T47D (cell line): Measurements from ENCODE around the genes ATG7 and MKRN2OS.

- RRBS = no CpG with 5 or more reads among the region's 12 CpGs
Measured at GRCh38 chr3:10702897-10703562, 113.0 kb upstream of the SLC6A11 start.

DNA sequence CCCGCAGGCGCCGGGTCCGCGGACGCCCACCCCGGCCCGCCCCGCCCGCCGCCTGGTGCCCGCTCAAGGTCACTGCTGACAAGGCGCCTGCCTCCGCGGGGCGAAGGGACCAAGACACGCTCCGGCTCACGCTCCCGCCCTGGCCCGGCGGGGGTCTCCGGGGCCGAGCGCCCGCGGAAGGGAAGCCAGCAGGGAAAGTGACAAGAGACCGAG lies 108.5 kb upstream of the SLC6A11 start:
- RRBS = 2% methylated on average over 20 of the region's 28 CpGs

DNA sequence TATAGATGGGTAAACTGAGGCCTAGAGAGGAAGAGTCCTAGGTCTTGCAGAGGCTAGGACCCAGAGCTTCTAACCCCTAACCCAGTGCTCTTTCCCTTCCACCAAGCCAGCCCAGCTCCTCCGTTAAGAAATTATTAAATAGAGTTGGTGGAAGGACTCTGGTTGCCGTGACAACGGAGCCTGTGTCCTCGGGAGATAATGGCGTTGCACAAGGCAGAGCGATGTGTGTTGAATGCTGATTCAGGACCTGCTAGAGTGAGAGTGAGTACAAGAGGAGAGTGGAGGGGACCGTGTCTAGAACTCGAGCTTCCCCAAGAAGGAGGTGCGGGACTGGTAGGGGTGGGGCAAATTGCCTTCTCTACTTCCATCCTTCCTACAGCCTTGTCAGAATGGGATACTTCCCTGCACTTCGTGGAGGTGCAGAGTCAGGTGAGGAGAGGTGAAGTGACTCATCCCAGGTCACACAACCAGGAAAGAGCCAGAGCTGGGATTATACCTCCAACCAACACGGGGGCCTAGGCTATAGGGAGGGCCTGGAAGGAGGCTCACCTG lies 8.6 kb downstream of the SLC6A1 start:
- RRBS = no CpG with 5 or more reads among the region's 11 CpGs

- RRBS = 15% methylated on average over 4 of the region's 41 CpGs
Measured at GRCh38 chr3:11037145-11038182, 44.9 kb downstream of the SLC6A1 start.

- RRBS = no CpG with 5 or more reads among the region's 3 CpGs
Measured at GRCh38 chr3:11145682-11146332, 8.5 kb upstream of the HRH1 start.

- RRBS = 1% methylated on average over 30 of the region's 54 CpGs
Measured at GRCh38 chr3:11271861-11272918, at the start of gene ATG7. Gene ATG7 (plus strand): TSS chr3:11272397.

DNA sequence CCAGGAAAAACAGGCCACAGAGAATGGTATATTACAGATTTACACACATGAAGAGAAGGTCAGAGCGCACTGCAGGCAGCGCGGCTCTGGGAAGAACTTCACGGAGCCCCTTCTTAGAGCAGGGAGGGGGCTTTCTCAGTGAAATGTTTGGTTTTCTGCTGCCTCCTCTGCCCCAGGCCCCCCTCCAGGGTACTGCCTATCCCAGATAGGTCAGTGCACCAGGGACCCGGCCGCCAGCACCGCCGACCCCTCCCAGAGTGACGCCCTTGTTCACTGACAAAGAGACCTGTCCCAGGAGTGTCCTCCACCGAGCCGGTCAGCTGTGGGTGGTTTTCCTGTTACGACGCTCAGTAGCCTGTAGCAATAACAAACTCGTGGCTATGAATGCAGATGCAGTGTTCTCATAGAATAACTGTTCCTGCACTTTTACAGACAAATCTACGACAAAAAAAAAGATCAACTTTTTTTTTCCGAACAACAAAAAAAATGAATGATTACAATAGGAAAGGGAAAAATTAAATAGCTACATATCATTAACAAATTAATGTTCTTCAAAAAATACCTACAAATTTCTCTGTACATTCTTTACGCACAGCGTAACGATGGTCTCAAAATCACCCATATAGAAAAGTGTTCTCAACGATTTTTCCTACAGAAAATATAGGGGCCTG lies 87.4 kb downstream of the VGLL4 start:
- RRBS = 88% methylated on average over 7 of the region's 20 CpGs

DNA sequence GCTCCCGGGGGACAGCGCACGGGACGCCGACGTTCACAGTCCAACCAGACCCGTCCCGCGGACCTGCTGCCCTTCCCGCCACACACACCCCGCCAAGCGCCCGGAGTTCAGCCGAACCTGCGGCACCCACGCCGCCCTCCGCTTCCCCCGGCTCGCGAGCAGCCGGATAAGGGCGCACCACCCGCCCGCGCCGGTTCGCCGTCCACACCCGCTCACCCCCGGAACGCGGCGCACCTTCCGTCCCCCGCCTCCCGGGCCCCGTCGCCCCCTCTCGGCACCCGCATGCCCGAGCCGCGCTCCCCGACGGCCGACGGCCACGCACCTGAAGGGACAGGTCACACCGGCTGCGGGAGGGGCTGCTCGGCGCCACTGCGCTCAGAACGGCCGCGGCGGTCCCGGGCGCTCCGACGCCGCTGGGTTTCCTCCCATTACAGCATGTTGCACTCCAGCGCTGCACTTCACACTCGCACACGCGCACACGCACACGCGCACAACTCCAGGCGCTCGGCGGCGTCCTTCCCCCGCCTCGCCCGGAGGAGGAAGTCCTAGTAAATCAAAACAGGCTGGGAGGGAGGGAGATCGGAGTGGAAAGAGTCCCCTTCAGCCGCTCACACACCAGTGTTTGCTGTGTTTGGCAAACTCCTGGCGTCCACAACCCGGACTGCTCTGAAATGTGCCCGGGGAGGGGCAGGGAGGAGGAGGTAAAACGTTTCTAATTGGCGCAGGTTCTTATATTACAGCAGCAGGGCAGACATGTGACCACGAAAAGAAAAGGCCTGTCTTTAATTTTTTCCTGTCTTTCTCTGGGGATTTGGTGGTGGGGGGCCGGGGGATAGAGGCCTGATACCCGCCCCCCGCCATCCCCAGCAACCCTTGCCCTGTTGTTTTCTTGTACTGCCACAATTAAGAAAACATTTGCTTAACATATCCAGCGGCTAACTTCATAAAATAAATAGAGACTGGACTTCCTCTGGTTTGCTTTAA lies 76.6 kb upstream of the VGLL4 start:
- RRBS = under 1% methylated on average over 37 of the region's 89 CpGs

DNA sequence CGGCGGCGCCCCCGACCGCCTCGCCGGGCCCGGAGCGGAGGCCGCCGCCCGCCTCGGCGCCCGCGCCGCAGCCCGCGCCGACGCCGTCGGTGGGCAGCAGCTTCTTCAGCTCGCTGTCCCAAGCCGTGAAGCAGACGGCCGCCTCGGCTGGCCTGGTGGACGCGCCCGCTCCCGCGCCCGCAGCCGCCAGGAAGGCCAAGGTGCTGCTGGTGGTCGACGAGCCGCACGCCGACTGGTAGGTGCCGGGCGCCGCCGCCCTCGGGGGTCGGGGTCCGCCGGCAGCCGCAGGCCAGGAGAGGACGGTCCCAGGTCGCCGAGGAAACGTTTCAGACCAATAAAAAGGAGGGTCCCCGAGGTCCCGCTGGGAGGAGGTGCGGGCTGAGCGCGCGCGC lies 502 bp downstream of the SYN2 start:
- RRBS = 13% methylated on average over 6 of the region's 60 CpGs

GRCh38 chr3:12154801-12155229 lies 3.9 kb downstream of the TIMP4 start:
- RRBS = no CpG with 5 or more reads among the region's 6 CpGs

DNA sequence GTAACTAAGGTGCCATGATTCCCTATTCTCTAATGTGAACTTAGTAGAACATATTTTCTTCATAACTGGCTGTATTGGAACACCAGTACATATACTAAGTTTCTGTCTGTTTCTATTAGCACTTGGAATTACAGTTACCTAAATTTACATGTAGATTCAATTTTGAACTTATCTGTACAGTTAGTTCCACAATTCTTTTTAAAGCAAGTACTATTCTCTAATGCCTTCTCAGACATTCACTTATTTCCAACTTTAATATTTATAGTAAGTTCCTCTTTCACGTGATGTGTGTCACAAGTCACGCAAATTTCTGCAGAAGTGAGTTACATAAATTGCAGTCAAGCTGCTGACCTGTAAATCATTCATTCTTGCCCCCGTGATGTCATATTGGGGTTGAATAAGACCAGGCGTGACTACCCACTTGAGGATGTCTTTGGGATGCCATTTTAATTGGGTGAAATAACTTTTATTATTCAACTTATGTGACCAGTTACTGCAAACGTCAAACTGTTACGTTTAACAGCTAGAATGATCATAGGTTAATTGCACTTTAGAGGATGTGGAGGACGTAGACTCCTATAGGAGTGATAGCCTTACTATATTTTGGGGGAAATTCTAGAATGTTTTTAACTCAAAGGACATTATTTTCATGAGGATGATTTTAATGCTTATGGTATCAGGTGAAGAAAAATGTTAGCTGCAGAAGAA lies 15.1 kb downstream of the PPARG start:
- RRBS = no CpG with 5 or more reads among the region's 7 CpGs

DNA sequence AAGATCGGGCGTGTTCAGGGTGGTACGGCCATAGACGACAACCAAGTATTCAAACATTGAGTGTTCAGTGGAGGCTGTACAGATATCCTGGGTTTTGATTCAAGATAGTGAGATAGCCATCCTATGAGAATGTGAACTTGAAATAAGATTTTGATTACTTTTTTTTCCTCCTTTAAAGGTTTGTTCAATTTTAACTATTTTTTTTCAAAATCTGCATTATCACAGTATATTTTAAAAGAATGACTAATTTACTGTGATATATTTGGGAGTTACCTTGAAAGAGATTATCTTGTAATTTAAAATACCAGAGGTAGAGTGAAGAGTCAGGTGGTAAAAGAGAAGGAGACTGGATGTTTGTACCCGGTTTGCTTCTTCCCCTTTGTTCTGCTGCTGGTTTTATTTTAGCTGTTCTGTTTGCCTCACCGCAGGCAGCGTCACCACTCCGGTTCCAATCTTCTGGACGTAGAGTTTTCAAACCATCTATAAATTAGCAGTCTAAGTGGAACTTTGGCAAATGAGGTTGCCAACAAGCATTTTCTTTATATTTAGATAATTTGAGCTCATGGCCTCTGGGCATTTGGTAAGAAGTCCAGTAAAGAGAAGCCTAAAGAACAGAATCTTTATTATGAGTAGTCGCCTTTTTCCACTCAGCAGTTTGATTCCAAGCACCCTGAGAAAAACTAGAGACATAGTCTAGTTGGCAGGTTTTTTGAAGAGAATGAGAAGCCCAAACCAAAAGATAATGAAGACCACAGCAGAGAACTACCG lies 38.1 kb downstream of the PPARG start:
- RRBS = 48% methylated on average over 4 of the region's 11 CpGs

GRCh38 chr3:12328288-12329033 lies 39.6 kb downstream of the PPARG start:
- RRBS = no CpG with 5 or more reads among the region's 5 CpGs

DNA sequence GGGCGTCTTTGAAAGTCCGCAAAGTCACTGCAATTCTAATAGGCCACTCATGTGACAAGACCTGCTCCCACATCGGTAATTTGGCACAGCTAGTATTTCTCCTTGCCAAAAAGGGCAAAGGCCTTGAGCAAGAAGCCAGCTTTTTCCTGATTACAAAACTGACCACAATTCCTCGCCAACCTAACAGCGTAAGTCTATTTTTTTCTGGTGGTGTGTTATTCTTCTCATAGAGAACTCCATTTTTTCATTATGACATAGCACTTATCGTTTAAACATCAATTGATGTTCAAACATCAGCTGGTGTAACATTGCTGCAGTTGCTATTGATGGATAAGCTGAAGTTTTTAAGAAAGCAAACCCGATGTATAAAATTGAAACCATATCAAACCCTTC lies 61.6 kb downstream of the PPARG start:
- RRBS = no CpG with 5 or more reads among the region's 7 CpGs

GRCh38 chr3:12397917-12398692 lies 86.2 kb upstream of the TSEN2 start:
- RRBS = no CpG with 5 or more reads among the region's 4 CpGs

GRCh38 chr3:12436244-12437172 lies 47.8 kb upstream of the TSEN2 start:
- RRBS = no CpG with 5 or more reads among the region's 12 CpGs

- RRBS = no CpG with 5 or more reads among the region's 15 CpGs
Measured at GRCh38 chr3:12544988-12546096, at the start of gene MKRN2OS. Gene MKRN2OS (minus strand): TSS chr3:12545499.

- RRBS = no CpG with 5 or more reads among the region's 6 CpGs
Measured at GRCh38 chr3:12588730-12589219, 31.9 kb downstream of the MKRN2 start.

DNA sequence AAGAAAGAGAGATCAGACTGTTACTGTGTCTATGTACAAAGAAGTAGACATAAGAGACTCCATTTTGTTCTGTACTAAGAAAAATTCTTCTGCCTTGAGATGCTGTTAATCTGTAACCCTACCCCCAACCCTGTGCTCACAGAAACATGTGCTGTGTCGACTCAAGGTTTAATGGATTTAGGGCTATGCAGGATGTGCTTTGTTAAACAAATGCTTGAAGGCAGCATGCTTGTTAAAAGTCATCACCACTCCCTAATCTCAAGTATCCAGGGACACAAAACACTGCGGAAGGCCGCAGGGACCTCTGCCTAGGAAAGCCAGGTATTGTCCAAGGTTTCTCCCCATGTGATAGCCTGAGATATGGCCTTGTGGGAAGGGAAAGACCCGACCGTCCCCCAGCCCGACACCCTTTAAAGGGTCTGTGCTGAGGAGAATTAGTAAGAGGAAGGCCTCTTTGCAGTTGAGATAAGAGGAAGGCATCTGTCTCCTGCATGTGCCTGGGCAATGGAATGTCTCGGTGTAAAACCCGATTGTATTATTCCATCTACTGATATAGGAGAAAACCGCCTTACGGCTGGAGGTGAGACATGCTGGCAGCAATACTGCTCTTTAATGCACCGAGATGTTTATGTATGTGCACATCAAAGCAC lies 10.3 kb upstream of the RAF1 start:
- RRBS = no CpG with 5 or more reads among the region's 11 CpGs

DNA sequence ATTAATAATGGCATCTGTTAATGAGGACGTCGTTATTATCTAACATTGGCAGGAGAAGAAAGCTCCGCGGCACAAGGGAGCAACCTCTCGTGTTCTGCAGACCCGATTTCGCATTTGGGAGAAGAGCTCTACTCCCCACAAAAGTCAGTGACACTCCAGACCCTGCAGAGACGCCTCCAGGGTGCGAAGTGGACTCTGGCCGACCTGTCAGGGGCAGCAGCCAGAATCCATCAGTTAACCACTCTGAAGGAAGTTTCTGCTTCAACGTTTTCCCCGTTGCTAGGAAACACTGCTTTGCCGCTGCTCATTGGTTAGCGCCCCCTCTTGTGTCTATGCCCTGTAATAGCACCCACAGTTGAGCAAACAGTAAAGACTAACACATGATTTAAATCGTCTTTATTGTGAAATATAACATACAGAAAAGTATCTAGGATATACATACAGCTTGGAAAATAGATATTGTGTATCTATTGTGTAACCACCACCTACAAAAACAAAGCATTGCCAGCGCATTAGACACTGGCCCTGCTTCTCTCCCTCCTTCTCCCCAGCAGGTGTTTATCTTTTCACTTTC lies 39.1 kb downstream of the TMEM40 start:
- RRBS = no CpG with 5 or more reads among the region's 16 CpGs